Ureter (tissue), 1 donor: ENCODE results near the genes MRPL3, ACKR4 and RAB6B.

GRCh38 chr3:130705511-130705899 lies 41.1 kb downstream of the PIK3R4 start:
- PRO-cap: no peak

GRCh38 chr3:130744332-130745159 lies 2.1 kb downstream of the PIK3R4 start:
- PRO-cap: no peak

- PRO-cap: no peak
These were observed 49.6 kb upstream of the NUDT16 start for GRCh38 chr3:131331973-131332459.

DNA sequence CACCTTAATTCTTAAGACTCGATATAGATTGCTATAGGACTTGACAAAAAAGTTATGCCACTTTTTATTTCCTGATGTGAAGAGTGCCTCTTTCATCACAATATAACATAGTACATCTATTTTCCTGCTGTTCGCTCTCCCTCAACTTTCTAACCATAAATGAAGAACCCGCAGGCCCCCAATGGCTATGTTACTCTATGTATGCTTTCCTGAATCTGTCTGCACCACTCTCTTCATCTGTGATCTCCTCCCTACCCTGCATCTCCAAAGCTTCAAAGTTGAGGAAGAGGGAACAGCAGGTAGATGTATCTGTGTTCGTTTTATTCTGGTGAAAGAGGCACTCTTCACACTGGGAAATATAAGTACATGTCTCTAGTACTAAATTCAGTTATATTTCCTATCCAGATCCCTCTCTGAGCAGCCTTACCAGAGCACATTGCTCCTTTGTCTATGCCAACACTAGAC lies 9.8 kb downstream of the MRPL3 start:
- PRO-cap: no peak

DNA sequence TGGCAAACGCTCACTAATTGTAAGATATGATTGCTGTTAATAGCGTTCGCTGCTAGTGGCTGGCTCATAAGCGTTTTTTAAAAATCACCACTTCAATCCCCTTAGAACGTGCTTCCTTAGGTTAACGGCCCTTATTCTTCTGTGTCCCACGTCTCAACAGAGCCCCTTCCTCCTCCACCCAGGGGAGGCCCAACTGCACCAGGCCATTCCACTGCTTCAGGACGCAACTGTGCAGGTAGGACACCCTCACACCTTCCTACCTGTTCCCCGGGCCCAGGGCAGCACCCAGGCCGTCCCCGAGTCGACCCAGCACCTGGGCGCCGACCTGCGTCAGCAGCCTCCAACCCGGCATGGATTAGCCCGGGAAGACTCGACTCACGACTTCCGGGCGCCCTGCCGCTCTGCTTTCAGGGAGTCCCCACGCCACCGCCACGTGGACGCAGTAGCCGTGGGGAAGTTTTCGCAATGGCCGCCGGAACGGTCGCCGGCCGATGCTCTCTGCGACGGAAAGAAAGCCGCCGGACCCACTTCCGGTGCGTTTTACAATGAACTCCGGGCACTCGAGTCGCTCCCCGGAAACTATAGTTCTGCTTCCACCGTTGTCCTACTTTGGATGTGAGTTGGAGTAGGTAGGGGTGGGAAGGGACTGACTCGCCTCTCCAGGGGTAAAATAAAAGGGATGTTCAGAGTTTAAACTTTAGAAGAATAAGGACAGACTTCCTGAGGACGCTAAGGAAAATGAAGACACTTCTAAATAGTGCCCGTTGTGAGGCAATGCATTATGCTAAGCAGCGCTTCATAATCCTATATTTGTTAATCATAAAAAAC lies at the start of gene MRPL3:
Gene MRPL3, minus strand, starts transcription at position 502 of the 828 bp plus-strand sequence.
- PRO-cap: no peak

DNA sequence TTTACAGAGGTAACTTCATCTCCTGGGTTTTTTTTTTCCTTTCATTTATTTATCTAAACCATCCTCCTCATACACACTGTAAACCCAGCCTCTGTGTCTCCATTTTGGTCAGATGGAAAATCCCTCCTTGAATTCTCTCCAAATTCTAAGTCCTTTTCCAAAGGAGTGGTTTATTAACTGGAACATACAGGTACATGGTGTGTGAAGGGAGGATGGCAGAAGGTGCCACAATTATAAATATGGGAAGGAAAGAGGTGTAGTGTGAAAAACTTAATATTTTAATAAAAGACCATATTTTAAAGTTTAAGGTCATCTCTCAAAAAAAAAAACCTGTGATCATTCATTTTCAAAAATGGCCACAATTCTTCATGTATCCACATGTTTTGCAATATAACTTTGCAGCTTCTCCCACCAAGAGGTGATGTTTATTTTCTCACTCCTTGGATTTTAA lies 123.8 kb upstream of the CPNE4 start:
- PRO-cap: no peak

DNA sequence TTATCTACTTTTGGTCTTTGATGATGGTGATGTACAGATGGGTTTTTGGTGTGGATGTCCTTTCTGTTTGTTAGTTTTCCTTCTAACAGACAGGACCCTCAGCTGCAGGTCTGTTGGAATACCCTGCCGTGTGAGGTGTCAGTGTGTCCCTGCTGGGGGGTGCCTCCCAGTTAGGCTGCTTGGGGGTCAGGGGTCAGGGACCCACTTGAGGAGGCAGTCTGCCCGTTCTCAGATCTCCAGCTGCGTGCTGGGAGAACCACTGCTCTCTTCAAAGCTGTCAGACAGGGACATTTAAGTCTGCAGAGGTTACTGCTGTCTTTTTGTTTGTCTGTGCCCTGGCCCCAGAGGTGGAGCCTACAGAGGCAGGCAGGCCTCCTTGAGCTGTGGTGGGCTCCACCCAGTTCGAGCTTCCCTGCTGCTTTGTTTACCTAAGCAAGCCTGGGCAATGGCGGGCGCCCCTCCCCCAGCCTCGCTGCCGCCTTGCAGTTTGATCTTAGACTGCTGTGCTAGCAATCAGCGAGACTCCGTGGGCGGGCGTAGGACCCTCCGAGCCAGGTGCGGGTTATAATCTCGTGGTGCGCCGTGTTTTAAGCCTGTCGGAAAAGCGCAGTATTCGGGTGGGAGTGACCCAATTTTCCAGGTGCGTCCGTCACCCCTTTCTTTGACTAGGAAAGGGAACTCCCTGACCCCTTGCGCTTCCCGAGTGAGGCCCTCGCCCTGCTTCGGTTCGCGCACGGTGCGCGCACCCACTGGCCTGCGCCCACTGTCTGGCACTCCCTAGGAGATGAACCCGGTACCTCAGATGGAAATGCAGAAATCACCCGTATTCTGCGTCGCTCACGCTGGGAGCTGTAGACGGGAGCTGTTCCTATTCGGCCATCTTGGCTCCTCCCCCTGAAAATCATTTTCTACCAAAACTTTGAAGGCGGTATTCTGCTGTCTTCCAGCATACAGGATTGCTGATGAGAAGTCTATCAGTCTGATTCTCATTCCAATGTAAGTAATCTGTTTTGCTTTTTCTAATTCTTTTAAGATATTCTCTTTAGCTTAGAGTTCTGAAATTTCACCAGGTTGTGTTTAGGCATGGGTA lies 40.6 kb upstream of the DNAJC13 start:
- PRO-cap: no peak

GRCh38 chr3:132596817-132597376 lies at the start of gene ACKR4:
Gene ACKR4, plus strand, starts transcription at chr3:132597270.
- PRO-cap: no peak

GRCh38 chr3:132626415-132627411 lies 29.6 kb downstream of the ACKR4 start:
- PRO-cap: no peak

- PRO-cap: no peak
These were observed 3.4 kb downstream of the NPHP3 start for GRCh38 chr3:132718612-132719351.

- PRO-cap: unidirectional peak, plus-strand start at chr3:133474418
These were observed 74.2 kb downstream of the BFSP2 start for GRCh38 chr3:133473923-133474602.

DNA sequence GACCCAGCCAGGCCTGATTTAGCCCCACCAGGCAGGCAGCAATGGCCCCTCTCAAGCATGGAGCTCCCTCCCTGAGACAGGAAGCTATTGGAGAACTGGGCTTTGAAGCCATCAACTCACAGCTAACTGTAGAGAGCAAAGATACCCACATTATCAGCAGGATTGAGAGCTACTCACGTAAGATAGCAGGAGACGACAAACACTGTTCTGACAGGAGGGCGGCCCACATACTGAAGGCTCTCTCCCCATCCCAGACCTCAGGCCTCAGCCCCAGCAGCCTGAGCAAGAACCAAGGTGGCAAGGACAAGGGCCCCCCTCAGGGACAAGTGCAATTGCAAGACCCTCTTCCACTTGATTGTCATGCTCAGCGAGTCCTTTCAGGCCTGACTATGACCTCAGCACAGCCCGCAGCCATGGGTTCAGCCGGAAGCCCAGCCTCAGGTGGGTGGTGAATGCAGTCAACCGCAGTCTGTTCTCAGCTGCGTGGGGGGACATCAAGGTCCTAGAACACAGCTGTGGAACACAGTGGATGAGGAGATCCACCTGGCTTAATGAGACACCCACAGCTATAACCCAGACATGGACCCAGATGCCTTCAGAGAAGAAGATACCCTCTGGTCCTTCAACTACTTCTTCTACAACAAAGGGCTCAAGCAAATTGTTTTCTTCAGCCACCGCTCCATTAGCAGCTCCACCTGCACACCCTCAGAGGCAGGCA lies 82.6 kb upstream of the CDV3 start:
- PRO-cap: no peak

DNA sequence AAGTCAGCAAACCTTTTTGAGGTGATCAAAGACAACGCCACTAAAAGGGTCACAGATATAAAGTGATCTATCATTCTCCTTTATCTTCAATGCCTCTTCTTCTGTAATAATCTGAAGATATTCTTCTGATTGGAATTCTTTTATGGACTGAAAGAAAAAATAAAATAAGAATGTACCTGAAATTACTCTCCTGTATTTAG lies 2.8 kb downstream of the TOPBP1 start:
- PRO-cap: no peak

- PRO-cap: no peak
These were observed 10.1 kb downstream of the TF start for GRCh38 chr3:133756341-133756697.

DNA sequence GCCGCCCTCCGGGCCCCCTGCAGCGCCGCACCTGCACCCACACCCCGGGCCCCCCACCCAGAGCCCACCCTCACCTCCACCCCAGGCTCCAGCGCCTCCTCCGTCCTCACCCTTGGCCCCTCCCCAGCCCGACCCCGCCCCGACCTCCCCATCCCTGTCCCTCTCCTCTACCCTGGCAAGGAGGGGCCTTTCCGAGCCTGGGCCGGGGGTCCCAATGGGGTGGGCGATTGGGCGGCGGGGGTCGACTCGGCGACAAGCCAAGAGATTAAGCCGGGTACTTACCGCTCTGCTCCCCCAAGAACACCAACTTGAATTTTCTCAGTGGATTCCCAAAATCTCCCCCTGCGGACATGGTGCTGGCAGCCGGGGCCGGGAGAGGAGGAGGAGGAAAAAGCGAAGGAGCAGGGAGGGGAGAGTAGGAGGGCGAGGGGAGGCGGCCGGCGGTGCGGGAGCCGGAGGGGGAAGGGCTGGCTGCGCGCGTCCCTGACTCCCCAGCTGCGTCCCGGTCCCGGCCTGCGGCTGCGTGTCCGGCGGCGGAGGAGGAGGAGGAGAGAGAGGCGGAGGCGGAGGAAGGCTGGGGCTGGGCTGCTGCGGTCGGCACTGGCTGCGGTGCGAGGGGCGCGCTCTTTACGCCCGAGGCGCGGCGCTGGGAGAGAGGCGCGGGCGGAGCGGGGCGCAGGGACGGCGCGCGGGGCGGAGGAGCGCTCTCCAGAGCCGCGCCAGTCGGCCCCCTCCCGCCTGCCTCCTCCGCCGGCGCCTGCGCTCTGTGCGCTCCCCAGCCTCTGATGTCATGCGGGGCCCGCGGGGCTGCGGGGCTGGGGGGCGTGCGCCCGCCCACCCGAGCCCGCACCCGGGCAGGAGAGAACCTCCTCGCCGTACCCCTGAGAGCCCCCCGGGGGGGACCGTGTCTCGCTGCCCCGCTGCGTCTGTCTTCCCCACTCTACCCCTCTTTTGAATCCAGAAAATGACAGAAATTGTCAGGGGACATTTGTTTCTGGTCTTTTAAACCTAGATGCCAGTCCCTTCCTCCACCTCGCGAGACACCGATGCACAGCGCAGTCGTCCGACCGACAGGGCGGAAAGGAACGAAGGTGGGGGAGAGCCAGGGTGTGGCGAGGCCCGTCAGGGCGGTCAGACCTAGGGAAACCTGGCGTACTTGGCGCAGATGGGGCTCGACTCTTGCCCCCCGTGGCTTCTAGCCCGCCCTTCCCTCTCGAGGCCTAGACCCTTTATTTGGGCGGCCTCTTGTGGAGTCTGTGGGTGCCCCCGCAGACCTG lies at the start of gene RAB6B:
Gene RAB6B, minus strand, starts transcription at position 768 of the 1,277 bp plus-strand sequence.
- PRO-cap: unidirectional peak, minus-strand start at position 740 of the sequence

DNA sequence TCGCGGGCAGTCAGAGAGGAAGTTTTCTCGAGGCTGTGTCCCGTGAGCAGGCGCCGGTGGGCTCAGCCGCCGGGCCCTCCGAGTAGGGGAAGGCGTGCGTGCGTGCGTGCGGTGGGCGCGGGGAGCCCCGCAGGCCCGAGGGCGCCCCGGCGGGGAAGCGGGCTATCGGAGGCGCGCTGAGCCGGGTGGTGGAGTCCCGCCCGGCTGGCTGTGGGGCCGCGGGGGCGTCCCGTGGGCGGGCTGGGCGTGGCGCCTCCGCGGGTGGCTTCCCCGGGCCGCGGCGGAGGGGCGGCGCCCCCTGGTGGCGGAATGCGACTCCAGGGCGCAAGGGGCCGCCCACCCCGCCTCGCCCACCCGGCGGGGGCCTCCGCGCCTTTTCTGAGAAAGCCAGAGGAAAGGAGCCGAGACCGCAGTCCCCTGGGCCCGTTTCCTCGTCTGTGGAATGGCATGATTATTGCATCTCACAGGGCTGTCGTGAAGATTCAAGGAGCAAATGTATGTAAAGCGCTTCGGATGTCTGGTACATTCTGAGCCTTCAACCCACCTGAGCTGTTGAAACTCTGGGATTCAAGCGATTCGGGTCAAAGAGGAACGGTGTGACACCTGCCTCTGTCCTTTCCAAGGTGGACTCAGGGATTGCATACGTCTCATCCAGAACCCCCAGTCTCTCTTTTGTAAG lies 31.9 kb upstream of the RAB6B start:
- PRO-cap: no peak

DNA sequence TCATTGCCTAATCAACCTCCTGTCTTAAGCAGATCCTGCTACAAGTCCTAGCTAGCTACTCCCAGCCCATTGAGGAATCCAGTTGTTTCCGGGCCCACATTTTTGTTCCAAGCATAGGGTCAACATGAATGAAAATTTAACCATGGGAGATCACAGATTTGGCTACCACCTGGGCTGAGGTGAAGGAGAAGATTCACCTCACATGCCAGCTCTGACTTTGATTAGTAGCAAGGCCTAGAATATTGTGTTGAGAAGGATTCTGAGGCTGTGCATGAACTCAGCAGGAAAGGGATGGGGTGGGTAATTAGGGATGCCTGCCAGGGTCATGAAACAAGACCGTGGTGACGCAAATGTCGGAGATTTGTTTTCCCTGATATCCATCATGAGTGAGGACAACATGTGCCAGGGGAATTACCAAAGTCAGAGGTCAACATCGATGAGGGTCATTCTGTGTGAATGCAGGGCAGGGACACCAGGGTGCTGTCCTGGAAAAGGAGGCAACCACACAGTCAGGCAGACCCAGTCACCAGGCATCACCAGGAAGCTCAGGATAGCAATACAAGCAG lies 52.3 kb downstream of the SLCO2A1 start:
- PRO-cap: no peak

- PRO-cap: no peak
These were observed 2.2 kb downstream of the SLCO2A1 start for GRCh38 chr3:134027376-134028117.

DNA sequence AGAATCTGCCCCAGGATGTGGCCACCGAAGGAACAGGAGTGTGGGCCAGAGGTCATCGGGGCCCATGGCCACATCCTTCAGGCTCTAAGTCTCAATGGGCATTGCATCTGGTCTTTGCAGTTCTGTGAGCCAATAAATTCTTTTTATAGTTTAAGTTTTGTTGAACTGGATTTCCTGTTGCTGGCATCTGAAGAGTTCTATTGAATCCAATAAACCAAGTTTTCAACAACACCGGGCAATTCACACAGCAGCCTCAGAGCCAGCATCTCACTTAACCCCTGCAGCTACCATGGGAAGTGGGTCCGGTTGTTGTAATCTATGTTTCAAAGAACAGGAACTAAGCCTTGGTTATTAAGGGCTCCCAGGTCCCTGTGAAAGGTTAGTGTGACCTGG lies 10.1 kb upstream of the SLCO2A1 start:
- PRO-cap: no peak

GRCh38 chr3:134057380-134057845 lies 27.7 kb upstream of the SLCO2A1 start:
- PRO-cap: no peak